ENCODE results near the genes KCNMB3 and CCDC39.

DNA sequence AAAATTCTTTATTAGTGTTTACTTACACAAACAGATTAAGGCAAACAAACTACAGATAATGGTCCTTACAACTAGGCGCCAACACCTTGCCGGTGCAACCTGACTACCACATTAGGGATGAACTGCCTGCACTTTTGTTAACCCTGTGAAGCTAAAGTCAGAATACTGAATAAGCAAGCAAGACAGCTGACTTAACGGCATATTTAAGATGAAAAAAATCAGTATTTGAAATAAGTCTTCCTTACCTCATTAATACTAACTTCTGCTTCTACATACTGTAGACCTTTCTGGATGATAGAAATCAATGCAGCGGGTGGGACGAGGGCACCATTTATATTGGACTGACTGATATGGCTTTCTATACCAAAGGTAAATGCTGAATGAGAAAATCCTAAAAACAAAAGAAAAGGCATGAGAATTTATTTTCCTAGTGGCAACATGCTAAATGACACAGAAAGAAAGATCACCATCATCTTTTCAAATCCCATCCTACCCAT lies 143.7 kb downstream of the TBL1XR1 start:
- PRO-cap, 4 experiments = no peak in any of the 4 experiments
- RAMPAGE, long total RNA, 4 experiments = start-site peak on the minus strand in 1 of 4 experiments, centred at position 273 of the sequence, 24 reads per replicate

DNA sequence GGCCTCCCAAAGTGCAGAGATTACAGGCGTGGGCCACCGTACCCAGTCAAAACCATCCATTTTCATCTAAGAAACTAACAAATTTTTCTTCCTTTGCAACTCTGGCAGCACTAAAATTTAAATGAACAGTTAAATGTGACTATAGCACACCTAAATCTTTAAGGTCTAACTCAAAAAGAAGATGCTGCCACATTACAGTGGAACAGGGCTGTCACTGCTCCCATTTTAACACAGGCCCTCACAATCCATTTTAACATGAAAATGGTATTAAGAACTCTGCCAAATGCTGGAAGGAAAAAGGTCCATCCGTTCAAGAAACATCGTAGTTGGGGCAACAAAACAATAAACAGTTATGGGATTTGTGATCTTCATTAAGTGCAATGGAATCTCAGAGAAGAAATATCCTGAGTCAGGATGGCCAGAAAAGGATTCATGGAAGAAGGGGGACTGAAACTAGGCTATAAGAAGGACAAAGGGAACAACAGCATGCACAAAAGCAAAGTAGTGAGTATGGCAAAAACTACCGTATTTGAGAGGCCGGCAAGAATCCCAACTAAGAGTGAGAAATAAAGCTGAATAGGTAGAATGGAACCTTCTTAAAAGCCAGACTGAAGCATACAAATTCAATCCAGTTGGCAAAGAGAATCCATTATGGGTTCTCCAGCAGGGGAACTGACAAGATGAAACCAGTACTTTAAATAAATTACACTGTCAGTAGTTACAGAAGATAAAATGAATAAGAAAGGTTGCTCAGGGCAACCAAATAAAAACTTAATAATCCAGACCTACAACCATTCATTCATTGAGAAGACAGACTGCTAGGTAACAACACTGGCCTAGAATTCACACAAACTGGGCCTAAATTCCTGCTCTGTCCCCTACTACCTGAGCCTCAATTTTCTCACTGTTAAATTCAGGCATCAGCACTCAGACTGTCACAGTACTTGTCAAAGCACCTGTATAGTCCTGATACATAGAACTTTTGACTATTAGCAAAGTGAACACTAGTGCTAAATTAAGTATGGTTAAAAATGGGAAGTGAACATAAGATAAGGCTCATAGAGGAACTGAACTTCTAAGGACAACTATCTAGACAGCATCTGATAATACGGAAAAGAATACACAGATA lies 6.3 kb downstream of the TBL1XR1 start:
- PRO-cap, 4 experiments = no peak in any of the 4 experiments
- RAMPAGE, long total RNA, 4 experiments = no peak in any of the 4 experiments

GRCh38 chr3:177284369-177284844 lies 87.1 kb upstream of the TBL1XR1 start:
- PRO-cap, 4 experiments = no peak in any of the 4 experiments
- RAMPAGE, long total RNA, 4 experiments = no peak in any of the 4 experiments

GRCh38 chr3:177781626-177782105 lies 584.4 kb upstream of the TBL1XR1 start:
- PRO-cap, 4 experiments = no peak in any of the 4 experiments
- RAMPAGE, long total RNA, 4 experiments = no peak in any of the 4 experiments

DNA sequence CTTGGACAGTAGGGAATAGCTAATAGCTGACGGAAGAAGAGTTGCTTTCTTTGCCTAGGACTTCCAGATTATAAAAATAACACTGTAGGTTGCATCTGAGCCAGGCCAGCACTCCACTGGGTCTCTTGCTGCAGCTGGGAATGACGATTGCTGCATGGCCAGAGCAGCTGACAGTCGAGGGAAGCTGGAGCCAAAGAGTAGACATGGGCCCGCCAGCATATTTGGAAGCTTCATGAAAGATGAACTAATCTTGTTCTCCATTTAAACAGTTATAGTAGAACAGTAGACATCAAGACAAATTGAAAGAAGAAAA lies 81.4 kb upstream of the KCNMB2 start:
- PRO-cap, 4 experiments = no peak in any of the 4 experiments
- RAMPAGE, long total RNA, 4 experiments = no peak in any of the 4 experiments

- PRO-cap, 4 experiments = no peak in any of the 4 experiments
- RAMPAGE, long total RNA, 4 experiments = no peak in any of the 4 experiments
Observed at GRCh38 chr3:179020564-179021221, 50.9 kb downstream of the ZMAT3 start.

- PRO-cap, 4 experiments = no peak in any of the 4 experiments
- RAMPAGE, long total RNA, 4 experiments = no peak in any of the 4 experiments
Observed at GRCh38 chr3:179180785-179181685, 32.9 kb downstream of the PIK3CA start.

- PRO-cap, 4 experiments = no peak in any of the 4 experiments
- RAMPAGE, long total RNA, 4 experiments = no peak in any of the 4 experiments
Observed at GRCh38 chr3:179250605-179251481, at the start of gene KCNMB3. TSS of gene KCNMB3 (minus strand) at chr3:179251114.

DNA sequence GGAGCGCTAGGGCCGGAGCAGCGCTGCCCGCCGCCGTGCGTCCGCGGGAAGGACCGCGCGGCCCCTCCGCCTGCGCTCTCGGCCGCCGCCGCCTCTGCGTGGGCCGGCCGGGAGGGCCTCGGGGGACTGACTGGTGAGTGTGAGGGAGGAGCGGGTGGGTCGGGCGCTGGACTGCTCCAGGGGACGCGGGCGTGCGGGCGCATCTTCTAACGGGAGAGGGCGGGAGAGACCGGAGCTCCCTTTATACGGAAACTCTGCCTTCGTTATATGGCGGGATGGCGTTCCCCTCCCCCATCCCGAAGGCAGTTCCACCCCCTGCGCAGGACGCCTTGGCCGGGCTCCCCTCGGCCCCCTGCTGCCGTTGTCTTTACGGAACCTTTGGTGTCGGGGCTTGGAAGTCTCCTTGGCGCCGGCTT lies 336 bp downstream of the ZNF639 start:
- PRO-cap, 4 experiments = peak in 4 of 4 experiments; most common plus-strand start position 370 of the sequence (in 4); most common minus-strand start position 132 of the sequence (in 2)
- RAMPAGE, long total RNA, 4 experiments = no peak in any of the 4 experiments

GRCh38 chr3:179473537-179473984 lies 22.3 kb upstream of the GNB4 start:
- PRO-cap, 4 experiments = peak in 4 of 4 experiments; most common plus-strand start chr3:179473821 (in 1); most common minus-strand start chr3:179473679 (in 3)
- RAMPAGE, long total RNA, 4 experiments = no peak in any of the 4 experiments

DNA sequence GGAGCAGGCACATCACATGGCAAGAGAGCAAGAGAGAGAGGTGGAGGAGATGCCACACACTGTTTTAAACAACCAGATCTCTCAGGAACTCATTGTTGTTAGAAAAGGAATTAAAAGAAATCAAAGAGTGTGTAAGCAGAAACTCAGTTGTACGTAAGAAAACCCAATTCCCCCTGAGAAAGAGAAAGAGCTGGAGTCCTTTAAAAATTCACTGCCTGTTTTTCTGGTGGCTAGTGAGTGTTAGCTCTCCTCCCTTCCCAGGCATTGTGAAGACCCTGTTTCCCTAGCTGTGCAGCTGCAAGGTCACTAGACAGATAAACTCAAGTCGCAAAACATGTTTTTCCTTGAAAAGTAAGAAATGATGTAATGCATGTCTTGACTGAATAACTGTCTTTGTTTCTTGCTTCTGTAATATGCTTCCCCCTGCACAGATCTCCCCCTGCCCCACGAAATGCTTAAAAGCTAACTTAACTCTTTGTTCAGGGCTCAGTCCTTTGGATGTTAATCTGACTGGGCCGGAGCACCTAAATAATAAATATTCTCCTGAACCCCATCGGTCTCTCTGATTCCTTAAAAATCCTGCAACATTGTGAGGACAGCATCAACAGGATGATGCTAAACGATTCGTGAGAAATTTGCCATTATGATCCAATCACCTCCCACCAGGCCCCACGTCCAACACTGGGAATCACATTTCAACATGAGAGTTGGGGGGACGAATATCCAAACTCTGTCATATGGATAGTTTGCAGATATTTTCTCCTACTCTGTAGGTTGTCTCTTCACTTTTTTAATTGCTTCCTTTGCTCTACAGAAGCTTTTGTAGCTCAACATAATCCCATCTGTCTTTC lies 22.7 kb downstream of the NDUFB5 start:
- PRO-cap, 4 experiments = no peak in any of the 4 experiments
- RAMPAGE, long total RNA, 4 experiments = no peak in any of the 4 experiments

DNA sequence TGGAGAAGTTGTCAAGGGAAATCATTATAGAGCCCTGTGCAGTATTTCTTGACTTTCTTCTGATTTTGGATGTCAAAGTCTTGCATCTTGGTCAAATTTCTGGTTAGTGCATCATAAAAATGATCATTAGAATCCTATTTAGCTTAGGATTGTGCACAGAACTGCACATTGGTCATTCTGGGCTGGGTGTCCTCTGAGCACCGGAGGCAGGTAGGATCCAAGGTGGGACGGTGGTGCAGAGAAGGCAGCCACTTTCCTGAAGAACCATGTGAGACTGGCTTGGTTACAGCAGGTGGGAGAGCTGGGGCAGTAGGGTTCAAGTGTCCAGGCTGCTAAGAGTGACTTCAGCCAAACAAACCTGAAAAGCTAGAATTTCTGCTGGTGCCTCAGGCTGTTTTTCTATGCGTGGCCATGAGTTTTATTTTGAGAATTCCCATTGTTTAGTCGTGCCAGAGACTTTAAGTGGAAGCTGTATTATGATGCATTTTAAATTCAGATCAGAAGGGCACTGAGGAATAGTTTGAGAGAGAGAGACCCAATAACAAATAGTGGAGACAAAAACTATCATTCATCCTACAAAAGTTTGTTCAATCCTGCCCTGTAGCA lies 20.0 kb downstream of the USP13 start:
- PRO-cap, 4 experiments = no peak in any of the 4 experiments
- RAMPAGE, long total RNA, 4 experiments = no peak in any of the 4 experiments

GRCh38 chr3:179681503-179681780 lies 28.6 kb downstream of the USP13 start:
- PRO-cap, 4 experiments = no peak in any of the 4 experiments
- RAMPAGE, long total RNA, 4 experiments = no peak in any of the 4 experiments

DNA sequence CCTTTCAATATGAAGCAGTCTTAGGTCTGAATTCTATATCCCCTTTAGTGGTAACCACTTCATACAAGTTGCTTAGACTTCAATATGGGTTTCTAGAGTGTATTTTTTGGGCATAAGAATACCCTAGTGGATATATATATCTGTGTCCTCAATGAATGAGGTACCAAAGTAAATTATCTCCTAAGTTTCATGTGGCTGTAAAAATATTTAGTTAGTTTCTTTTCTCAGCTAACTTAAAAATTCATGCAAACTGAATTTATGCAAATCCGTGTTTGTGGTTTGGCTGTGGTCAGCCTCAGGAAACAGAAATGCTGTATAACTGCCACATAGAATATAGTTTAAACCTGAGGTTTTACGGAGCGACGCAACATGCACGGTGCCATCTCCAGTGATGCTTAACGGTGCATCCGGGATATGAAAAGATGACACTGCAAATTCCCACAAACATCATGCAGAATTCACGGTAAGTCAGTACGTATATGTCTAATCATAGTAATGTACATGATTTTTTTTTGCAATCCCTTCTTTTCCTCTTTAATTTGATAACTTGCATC lies 80.3 kb downstream of the PEX5L start:
- PRO-cap, 4 experiments = no peak in any of the 4 experiments
- RAMPAGE, long total RNA, 4 experiments = no peak in any of the 4 experiments

GRCh38 chr3:180601639-180601856 lies 415 bp upstream of the TTC14 start:
- PRO-cap, 4 experiments = no peak in any of the 4 experiments
- RAMPAGE, long total RNA, 4 experiments = no peak in any of the 4 experiments

- PRO-cap, 4 experiments = no peak in any of the 4 experiments
- RAMPAGE, long total RNA, 4 experiments = no peak in any of the 4 experiments
Observed at GRCh38 chr3:180606208-180606798, 4.3 kb downstream of the TTC14 start.

DNA sequence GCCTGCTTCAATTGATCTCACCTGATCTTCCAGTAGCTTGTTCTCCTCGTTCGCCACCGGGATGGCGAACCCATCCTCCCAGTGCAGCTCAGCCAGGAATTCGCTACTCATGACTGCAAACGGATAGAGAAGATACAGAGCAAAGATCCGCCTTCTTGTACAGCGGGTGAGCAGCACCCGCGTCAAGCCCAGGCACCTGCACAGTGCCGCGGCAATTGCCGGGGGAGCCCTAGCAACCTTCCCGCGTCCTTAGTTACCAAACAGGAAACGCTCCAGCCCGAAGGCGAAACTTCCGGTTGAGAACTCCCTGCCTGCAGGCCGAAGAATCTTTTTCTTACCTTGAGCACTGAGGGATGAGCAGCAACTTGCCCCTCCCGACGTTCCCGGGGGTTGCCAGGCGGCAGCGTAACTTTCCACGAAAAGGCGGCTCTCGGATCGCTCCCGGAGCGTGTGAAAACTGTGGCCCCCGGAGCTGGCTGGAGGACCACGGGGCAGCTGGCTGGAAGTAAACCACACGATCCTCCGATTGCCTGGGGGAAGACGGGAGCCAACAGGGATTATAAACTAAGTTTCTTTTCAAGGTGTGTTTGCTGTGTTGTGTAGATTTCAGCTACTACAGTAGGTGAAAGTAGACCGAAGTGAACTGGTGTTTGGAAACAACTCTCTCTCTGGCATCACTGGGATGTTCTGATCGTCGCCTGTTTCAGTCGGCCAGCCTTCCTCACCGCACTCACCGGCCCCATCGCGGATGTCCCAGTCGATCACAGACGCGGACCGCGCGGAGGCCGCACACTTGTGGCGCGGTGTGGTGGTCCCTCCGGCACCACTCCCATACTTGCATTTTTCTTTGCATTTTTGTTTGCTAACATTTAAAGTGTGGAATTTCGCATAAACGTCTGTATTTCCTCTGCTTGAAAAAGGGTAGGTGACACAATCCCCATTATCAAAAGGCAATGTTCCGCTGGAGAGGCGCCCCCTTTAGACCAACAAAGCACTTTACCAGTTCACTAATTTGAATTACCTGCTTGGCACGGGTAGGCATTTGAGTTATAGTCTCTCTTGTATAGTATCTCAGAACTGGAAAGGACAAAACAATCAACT lies at the start of gene CCDC39:
Gene CCDC39 (minus strand): TSS at position 220 of the 1,101 bp plus-strand sequence.
- PRO-cap, 4 experiments = no peak in any of the 4 experiments
- RAMPAGE, long total RNA, 4 experiments = no peak in any of the 4 experiments

DNA sequence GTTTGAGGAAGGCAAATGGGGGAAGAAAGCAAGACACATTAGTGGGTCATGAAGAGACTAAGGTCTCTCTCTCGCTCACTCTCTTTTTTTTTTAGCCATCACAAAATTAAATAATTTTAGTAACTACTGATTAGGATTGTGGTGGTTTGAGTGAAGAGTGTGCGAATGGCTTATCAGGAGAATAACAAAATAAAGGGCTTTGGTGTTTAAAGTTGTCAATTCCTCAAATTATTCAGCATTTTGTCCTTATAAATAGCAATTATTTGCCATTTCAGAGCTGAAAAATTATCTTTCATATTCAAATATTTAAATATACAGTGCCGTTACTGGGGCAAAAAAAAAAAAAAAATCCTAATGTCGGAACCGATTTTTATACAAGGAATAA lies 314.5 kb upstream of the DNAJC19 start:
- PRO-cap, 4 experiments = no peak in any of the 4 experiments
- RAMPAGE, long total RNA, 4 experiments = no peak in any of the 4 experiments

- PRO-cap, 4 experiments = peak in 1 of 4 experiments; most common minus-strand start chr3:181696088 (in 1)
- RAMPAGE, long total RNA, 4 experiments = no peak in any of the 4 experiments
Observed at GRCh38 chr3:181695953-181696555, 15.7 kb upstream of the SOX2 start.

GRCh38 chr3:181710410-181711298 lies 1.1 kb upstream of the SOX2 start:
- PRO-cap, 4 experiments = no peak in any of the 4 experiments
- RAMPAGE, long total RNA, 4 experiments = no peak in any of the 4 experiments

Measured in spleen (tissue), 7 donors.